Measurements from ENCODE around the gene SLITRK6.

- PRO-cap: no peak
- RAMPAGE, long total RNA, 4 experiments: start-site peak on the minus strand in 4 of 4 experiments, at chr13:77919406-77919599 at its widest, 153 to 2,076 reads per replicate
Observed at GRCh38 chr13:77919263-77919957, 779 bp upstream of the EDNRB start.

DNA sequence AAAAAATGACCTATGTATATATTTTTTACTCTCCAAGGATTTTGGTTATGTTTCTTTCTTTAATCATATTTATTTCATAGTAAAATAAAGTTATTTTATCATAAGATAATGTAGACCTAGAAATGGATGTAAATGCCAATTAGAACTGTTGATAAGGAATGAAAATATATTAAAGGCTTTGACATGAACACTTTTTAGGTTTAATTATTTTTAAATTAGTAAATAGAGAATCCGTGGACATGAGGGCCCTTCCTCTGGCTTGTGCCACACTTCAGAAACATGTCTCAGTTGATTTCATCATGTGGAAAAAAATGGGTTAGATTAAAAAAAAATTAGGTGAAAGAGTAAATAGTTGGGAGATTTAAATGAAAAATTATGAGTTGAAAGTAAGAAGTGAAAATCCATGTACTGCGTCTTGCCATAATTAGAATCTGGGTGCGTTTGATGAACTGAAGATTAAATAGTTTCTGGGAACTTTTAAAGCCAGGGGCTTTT lies 61.7 kb upstream of the EDNRB start:
- PRO-cap: no peak
- RAMPAGE, long total RNA, 4 experiments: no peak in any of the 4 experiments

GRCh38 chr13:78045781-78046367 lies 127.2 kb upstream of the EDNRB start:
- PRO-cap: no peak
- RAMPAGE, long total RNA, 4 experiments: no peak in any of the 4 experiments

DNA sequence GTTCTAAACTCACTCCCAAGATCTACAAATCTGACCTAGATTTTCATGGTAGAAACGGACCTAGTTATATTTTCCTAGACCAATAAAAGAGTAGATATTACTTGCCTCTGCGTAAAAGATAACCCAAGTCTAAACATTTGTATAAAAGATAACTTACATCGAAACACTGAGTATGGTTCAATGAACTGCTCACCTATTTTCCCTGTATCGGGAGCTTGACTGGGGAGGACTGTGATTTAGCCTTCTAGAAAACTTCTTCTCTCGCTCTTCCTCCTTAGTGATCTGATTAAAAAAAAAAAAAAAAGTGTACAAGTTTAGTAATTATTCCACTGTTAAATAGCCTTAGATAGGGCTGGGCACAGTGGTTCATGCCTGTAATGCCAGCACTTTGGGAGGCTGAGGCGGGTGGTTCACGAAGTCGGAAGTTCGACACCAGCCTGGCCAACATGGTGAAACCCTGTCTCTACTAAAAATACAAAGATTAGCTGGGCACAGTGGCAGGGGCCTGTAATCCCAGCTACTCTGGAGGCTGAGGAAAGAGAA lies 34.3 kb downstream of the RBM26 start:
- PRO-cap: no peak
- RAMPAGE, long total RNA, 4 experiments: no peak in any of the 4 experiments

- PRO-cap: no peak
- RAMPAGE, long total RNA, 4 experiments: no peak in any of the 4 experiments
Observed at GRCh38 chr13:79378668-79378948, 27.4 kb downstream of the RBM26 start.

- PRO-cap: no peak
- RAMPAGE, long total RNA, 4 experiments: no peak in any of the 4 experiments
Observed at GRCh38 chr13:79406602-79407059, 576 bp upstream of the RBM26 start.

DNA sequence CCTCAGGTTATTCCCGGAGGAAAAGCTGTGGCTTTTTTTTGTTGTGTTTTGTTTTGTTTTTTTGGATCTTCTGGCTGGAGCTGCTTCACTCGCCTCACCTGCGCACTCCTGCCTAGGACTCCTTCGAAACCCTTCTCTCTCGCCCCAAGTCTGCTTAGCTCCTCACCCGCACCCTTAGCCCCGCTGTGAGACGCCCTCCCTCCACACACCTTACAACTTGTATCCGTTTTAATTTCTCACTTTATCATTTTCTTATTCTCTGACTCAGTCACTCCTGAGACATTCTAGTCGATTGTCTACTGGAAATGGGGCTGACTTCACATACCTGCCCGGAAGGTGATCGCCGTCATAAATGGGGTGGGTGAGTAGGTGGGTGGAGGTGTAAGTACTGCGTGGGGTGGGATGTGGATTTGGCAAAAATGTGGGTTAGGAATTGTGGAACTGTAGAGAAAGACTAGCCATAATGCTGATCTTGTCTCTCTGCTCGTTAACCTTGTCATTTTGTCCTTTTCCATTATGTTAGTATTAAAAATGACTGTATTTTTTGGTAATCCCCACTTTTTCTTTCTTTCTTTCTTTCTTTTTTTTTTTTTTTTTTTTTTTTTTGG lies 739 bp downstream of the NDFIP2 start:
- PRO-cap: no peak
- RAMPAGE, long total RNA, 4 experiments: no peak in any of the 4 experiments

GRCh38 chr13:80336348-80336858 lies 4.5 kb downstream of the SPRY2 start:
- PRO-cap: no peak
- RAMPAGE, long total RNA, 4 experiments: no peak in any of the 4 experiments

- PRO-cap: no peak
- RAMPAGE, long total RNA, 4 experiments: no peak in any of the 4 experiments
Observed at GRCh38 chr13:80469592-80470619, 129.0 kb upstream of the SPRY2 start.

DNA sequence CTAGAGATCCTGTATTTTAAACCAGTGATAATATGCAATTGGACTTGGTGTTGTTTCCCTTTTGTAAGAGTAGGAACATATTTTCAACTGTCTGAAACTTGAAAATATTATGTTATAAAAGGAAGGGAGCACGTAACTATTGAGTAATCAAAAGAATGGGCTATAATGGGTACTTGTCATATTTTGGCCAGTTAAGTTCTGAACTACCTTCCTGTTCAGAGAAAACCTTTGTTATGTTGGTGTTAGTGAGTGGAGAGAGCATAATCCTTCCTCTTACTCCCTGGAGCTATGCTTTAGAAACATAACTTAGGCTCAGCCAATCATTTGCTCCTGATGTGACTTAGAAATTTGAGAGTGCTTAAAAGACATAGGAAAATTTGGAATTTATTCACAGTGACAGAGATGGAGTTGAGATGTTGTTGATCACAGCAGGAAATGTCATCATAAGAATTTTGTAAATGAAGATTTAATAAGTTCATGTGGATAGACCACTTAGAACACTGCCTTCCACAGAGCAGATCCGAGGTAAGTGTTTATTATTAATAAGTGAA lies 482.6 kb upstream of the SPRY2 start:
- PRO-cap: no peak
- RAMPAGE, long total RNA, 4 experiments: no peak in any of the 4 experiments

GRCh38 chr13:83554712-83555259 lies 327.5 kb downstream of the SLITRK1 start:
- PRO-cap: no peak
- RAMPAGE, long total RNA, 4 experiments: no peak in any of the 4 experiments

DNA sequence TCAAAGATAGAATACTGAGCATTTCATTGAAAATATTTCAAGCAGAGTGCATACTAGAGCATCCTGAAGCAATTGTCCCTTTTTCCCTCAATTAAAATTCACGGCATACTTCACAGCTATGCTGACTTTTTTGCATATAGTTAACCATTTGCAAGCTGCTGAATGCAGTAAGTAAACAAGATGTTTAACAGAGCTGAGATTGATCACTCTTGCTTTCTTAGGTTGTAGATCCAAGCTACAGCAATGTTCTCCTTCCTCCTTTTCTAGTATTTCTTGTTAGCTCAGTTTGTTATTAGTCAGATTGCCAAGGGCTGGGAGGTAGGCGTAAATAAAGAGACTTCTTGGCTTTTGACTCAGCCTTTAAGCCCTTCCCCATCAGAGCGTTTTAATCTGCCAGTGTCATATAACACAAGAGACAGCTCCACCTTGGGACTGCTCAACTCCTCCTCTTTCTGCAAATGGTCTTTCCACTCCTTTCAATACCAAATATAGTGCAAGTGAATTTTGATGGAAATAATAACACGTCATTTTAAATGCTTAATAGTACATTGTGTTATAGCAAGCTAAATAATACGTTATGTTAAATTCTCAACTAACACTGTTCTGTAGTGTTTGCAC lies at the start of gene SLITRK6:
TSS of gene SLITRK6 (minus strand) at position 336 of the 618 bp plus-strand sequence.
- PRO-cap: no peak
- RAMPAGE, long total RNA, 4 experiments: no peak in any of the 4 experiments

GRCh38 chr13:87677220-87678197 lies 6.3 kb downstream of the SLITRK5 start:
- PRO-cap: no peak
- RAMPAGE, long total RNA, 4 experiments: no peak in any of the 4 experiments

DNA sequence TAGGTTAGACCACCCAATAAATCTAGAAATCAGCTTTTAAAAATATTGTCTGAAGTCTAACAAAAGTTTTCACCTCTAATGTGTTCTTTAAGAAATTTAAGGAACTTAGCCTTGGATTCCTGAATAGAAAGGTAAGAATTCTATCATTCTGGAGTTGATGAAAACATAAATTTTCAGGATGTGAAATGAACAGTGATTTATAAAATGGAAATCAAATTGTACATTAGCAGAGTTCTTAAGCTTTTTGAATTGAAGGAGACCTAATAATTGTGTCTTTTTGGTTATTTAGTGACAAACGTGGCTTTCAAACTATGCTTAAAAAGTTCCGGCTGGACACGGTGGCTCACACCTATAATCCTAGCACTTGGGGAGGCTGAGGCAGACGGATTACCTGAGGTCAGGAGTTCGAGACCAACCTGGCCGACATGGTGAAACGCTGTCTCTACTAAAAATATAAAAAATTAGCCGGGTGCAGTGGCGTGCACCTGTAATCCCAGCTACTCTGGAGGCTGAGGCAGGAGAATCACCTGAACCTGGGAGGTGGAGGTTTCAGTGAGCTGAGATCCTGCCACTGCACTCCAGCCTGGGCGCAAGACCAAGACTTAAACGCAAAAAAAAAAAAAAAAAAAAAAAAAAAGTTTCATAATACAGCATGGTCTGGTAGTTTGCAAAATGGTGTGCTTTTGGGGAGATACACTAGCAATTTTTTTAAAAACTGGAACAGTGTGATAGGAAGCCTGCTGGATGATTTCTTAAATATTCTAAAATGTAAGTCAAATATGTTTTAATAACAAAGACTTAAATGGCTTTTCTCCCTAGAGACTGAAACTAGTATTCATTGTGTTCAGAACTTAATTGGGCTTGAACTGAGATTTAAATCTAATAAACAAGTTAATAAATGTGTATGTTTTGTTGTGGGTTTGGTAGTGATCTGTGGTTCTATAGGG lies 45.6 kb upstream of the GPC5 start:
- PRO-cap: no peak
- RAMPAGE, long total RNA, 4 experiments: no peak in any of the 4 experiments

- PRO-cap: no peak
- RAMPAGE, long total RNA, 4 experiments: no peak in any of the 4 experiments
Observed at GRCh38 chr13:91354327-91355503, 43.7 kb upstream of the GPC5 start.

GRCh38 chr13:91357058-91357767 lies 41.2 kb upstream of the GPC5 start:
- PRO-cap: no peak
- RAMPAGE, long total RNA, 4 experiments: no peak in any of the 4 experiments

DNA sequence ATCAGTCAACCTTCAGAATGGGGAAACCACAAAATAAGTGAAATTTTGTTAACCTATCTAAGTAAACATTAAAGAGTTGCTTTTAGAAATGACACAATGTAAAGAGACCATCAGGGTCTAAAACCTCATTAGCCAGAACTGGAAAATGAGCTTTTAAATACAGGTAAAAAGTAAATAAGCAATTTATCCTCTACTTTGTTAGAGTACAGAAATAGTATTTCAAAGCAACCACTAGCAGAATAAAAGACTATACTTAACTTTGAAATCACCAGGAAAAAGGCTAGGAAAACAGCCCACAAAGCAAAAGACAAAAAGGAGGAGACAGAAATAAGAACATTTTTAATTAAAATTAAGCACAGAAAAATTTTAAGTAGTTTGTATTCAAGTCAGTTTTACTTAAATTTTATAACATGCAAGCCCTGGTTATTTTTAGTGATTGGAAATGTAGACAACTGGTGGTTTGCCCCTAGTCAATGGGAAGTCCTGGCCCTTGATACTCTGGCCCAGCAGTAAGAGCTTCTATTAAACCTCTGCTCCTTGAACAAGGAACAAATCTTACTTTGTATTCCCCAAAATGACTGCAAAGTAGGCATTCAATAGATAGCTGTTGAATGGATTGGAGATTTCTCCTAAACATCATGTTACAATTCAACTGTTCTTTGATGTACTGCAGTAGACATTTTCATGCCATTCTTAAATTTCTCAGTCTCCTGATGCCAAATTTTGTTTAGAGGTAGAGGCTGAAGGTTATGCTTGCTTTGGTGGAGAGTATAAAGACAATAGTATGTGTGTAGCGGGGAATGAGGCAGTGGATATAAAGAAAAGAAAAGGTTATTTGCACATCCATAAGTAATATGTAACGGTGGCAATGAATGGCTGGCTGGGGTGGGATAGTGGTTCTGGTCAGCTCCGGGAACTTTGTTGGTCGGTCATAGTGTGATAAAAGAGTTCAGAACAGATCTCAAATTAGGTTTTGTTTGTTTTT lies 38.3 kb upstream of the GPC5 start:
- PRO-cap: no peak
- RAMPAGE, long total RNA, 4 experiments: no peak in any of the 4 experiments

- PRO-cap: no peak
- RAMPAGE, long total RNA, 4 experiments: no peak in any of the 4 experiments
Observed at GRCh38 chr13:91609693-91610138, 211.3 kb downstream of the GPC5 start.

DNA sequence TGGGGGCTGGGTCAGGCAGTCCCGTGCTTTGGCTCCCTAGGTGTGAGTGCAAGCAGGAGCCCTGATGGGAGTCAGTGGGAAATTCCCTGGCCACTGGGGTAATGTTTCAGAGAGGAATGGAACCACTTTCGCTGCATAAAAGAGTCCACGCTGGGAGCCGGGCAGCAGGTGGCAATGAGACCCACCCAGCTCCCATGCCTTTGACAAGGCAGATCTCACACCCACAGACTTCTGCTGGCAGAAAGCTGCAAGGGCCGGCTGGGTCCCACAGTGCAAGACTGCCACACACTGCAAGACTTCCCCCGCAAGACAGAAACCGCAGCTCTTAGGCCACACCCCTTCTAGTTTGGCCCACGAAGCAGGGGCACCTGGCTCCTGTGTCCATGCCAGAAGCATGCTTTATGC lies 17.4 kb downstream of the GPC6 start:
- PRO-cap: no peak
- RAMPAGE, long total RNA, 4 experiments: no peak in any of the 4 experiments

DNA sequence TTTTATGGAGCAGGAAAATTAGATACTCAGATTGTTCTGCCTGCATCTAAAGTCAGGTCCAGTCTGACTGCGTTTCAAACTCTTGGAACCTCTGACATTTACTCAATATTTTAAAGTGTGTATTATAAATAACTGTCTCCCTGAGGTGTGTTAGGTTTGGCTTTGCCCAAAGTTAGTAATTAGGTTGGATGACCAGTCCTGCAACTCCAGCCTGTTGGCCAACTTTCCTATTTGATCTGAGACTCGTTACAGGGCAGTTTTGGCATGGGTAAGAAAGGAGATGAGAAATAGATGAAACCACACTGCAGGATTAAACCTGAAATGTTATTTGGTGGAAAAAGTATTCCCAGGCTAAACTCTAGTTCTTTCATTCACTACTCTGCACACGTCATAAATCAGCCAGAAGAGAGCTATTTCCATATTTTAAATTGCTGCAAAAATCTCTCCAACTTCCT lies 357.1 kb downstream of the DCT start:
- PRO-cap: no peak
- RAMPAGE, long total RNA, 4 experiments: no peak in any of the 4 experiments

All from omental fat pad (tissue), 4 donors.